Sigmoid colon (tissue), 4 donors: ENCODE results near the gene RNF141.

- PRO-cap = no peak
- RAMPAGE, long total RNA, 4 experiments = no peak in any of the 4 experiments
Measured at GRCh38 chr11:8942670-8942955, 203 bp downstream of the ASCL3 start.

- PRO-cap = no peak
- RAMPAGE, long total RNA, 4 experiments = no peak in any of the 4 experiments
Measured at GRCh38 chr11:9315104-9315679, 799 bp upstream of the TMEM41B start.

DNA sequence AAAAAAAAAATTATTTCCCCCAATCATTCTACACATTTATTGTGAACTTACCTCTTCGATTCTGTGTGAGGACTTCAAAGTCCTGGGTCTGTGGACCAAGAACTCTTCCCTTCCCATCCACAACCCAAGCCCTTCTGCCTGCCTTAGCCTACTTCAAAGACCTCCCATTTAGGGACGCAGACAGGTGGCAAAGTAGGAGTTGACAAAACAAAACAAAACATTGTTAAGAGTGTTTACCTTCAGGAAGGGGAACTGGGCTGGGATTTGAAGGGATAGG, 3.7 kb upstream of the WEE1 start:
- PRO-cap = no peak
- RAMPAGE, long total RNA, 4 experiments = no peak in any of the 4 experiments

- PRO-cap = no peak
- RAMPAGE, long total RNA, 4 experiments = no peak in any of the 4 experiments
Measured at GRCh38 chr11:9716346-9717292, 52.7 kb downstream of the SWAP70 start.

- PRO-cap = no peak
- RAMPAGE, long total RNA, 4 experiments = no peak in any of the 4 experiments
Measured at GRCh38 chr11:9736451-9736710, 72.5 kb downstream of the SWAP70 start.

- PRO-cap = no peak
- RAMPAGE, long total RNA, 4 experiments = no peak in any of the 4 experiments
Measured at GRCh38 chr11:9738962-9739523, 75.2 kb downstream of the SWAP70 start.

DNA sequence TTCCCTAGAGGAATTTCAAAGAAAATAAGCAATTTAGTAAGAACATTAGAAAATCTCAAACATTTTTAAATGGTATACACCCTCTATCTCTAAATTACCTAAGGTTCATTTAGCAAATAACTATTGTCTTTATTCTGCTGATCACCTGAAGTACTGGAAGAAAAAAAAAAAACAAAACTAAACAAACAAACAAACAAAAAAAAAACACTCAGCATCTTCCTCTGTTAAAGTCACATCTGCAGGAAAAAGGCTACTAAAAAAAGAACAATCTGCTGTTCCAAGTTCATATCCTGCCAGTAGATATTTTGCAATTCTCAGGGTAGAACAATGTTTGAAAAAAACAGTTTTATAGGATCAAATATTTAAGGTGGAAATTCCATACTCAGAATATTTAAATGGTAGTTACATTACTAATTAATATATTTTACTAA, 175.3 kb downstream of the SBF2 start:
- PRO-cap = no peak
- RAMPAGE, long total RNA, 4 experiments = no peak in any of the 4 experiments

DNA sequence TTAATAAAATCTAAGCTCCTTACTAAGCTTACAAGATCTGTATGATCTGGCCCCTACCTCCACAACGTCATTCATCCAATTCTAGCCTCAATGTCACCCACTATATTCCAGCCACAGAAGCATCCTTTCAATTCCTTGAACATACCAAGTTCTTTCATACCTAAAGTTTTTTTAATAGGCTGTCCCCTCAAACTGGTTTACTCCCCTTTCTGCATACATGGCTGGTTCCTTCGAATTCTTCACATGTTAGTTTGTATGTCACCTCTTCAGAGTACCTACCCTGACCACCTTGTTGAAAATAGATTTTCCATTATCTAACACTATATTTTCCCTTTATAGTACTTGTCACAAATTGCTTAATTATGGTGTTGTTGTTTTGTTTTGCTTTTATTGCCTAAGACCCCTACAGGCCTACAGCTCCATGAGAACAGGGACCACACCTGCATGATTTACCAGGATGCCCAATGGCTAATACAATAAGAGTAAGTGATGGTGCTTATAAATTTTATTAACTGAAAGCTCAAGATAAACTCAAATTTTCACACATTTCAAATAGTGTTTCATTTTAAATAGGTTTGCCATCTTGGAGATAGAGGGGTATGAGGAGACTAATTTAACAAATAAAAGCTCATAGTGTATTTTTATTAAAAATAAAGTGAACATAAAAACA, 69.4 kb downstream of the SBF2 start:
- PRO-cap = no peak
- RAMPAGE, long total RNA, 4 experiments = start-site peak on the minus strand in 1 of 4 experiments, centred at position 311 of the sequence, 7 reads per replicate

DNA sequence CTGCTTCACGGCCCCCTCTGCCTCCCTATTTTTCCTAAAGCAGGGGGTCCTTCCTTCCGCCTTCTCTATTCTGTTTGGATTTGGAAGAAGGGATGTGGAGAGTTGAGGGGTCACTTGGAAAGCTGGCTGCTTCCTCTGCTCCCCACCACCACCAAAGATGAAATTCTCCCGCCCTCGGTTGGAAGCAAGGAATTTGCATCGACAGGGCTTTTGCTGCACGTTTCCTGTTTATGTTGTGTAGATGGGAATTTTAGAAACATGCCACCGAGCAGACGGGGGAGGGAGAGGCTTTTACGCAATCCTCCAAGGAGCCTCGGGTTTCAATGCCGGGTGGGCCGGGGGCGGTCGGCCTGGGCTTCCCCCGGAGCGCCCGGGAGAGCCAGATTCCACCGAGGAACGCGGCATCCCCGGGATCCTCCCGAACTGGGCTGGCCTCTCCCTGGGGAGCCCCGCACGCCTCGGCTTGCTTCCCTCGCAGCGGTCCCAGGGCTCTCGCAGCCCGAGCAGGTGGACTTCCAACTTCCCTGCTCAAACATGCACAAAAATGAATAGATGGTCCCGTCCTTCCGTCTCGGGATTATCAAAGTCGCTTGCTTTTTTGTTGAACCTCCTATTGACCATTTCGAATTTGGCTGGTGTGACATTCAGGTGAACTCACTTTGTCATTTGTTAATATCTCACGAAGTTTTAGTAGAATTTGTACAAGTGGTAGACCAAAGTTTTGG, 564 bp upstream of the SBF2 start:
- PRO-cap = no peak
- RAMPAGE, long total RNA, 4 experiments = no peak in any of the 4 experiments

DNA sequence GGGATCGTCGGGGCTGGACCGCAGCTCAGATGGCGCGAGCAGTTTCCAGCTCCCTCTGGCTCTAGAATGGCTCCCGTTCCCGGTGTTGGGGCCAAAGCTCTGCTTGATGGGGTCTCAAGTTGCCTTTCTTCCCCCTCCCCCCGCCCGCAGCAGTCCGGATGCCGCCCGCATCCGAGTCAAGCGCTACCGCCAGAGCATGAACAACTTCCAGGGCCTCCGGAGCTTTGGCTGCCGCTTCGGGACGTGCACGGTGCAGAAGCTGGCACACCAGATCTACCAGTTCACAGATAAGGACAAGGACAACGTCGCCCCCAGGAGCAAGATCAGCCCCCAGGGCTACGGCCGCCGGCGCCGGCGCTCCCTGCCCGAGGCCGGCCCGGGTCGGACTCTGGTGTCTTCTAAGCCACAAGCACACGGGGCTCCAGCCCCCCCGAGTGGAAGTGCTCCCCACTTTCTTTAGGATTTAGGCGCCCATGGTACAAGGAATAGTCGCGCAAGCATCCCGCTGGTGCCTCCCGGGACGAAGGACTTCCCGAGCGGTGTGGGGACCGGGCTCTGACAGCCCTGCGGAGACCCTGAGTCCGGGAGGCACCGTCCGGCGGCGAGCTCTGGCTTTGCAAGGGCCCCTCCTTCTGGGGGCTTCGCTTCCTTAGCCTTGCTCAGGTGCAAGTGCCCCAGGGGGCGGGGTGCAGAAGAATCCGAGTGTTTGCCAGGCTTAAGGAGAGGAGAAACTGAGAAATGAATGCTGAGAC, 1.5 kb downstream of the ADM start:
- PRO-cap = no peak
- RAMPAGE, long total RNA, 4 experiments = no peak in any of the 4 experiments

DNA sequence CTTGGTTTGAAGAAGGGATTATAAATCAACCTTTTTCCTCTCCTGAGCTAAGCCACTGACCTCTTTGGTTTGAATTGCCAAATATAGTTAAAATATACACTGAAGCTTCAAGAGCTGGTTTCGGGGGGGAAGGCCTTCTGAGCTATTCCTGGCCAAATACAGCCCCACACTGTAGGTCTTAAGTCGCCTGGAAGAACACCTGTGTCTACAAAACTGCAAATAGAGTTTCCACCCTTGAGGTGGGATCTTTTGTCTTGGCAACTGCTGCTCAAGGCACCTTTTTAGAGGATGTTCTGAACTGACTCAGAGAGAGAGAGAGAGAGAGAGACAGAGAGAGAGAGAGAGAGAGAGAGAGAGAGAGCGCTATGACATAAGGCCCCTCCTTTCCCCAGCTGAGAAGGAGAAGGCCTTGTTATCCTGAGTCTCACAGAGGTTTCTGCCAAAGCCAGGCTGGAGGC, 5.5 kb downstream of the ADM start:
- PRO-cap = no peak
- RAMPAGE, long total RNA, 4 experiments = no peak in any of the 4 experiments

DNA sequence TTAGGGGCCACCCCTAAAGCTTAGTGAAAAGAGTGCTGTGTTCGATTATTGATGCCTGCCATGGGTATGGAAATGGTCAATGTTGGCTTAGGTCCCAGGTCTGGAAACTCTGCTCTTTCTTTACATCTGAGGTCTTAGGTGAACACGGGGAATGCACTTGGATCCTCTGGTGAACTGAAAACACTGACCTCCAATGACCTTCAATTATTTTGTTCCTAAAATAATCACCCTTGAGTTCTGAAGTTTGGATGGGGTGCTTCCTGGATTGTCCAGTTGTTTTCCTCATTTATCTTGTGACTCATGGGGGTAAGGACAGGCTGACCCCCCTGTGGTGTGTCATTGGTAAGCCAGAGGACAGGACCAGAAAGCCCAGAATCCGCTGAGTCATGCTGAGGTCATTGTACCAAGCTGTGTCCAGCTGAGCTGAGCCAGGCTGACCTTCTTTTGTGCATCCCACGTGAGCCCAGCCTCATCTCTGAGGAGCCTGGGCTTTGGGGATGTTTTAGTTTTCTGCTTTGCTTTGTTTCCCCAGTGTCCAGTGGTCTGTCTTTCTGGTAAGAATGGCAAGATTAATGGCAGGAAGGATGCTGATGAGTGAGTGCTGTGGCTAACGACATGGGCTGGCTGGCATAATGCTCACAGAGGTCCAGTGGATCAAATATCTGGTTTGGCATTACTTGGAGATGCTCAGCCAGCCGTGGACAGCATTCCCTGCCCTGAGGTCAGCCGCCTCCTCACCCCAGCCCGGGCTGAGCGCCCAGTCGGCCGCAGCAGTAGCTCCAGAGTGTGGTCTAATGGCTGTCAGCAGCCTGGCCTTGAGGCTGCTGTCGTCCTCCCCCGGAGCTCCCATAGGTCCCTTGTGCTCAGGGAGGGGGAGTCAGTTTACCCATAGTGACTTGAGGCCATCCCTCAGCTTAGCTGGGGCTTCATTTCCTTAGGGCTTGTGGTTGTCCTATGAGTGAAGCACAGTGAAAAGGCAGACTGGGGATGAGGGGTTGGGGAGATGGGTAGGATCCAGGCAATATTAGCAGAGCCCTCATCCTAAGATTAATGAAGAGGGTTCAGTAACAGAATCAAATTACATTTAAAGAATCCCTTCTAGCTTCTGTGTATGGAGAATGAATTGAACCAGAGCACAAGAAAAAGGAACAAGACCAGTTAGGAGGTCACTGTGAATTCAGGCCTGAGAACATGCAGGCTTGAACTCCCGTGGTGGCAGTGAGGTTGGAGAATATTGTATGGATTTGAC, 35.7 kb downstream of the AMPD3 start:
- PRO-cap = no peak
- RAMPAGE, long total RNA, 4 experiments = no peak in any of the 4 experiments

GRCh38 chr11:10540454-10541752, at the start of gene RNF141:
Gene RNF141, minus strand, starts transcription at chr11:10541187.
- PRO-cap = unidirectional peak, minus-strand start at chr11:10540733; unidirectional peak, minus-strand start at chr11:10540972; bidirectional peak, plus-strand start at chr11:10541349, minus-strand start at chr11:10541187
- RAMPAGE, long total RNA, 4 experiments = start-site peak on the minus strand in 4 of 4 experiments, at chr11:10541167-10541220 at its widest, 132 to 460 reads per replicate

DNA sequence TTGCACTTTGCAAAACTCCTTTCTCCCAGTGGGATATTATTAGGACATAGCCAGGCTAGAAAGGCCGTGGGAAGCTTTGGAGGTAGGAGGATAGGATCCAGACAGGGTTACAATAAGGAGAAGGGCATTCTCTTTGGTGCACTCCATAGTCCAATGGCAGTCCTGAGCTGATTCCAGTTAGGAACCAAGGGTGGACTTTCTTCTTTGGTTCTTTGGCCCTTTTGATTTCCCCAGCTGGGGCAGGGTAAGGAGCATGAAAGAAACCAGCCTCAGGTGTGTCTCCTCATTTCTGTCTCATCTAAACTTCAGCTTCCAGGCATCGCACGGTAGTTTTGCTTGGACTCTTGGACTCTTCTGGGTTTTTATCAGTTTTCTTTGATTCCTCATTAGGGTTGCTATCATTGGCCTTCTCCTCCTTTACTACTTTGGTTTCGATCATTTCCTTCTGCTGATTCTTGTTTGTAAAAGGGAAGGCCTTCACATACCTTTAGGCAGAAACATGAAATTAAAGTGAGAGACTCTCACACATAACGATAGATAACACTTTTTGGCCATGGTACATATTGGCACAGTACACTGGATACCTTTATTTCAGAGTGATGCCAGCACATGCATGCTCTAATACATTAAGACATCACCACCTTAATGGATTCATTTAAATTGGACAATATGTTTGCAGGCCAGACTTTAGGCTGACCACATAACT, 9.5 kb downstream of the LYVE1 start:
- PRO-cap = no peak
- RAMPAGE, long total RNA, 4 experiments = no peak in any of the 4 experiments

GRCh38 chr11:10603025-10603547, 34.6 kb upstream of the LYVE1 start:
- PRO-cap = no peak
- RAMPAGE, long total RNA, 4 experiments = start-site peak on the minus strand in 1 of 4 experiments, at chr11:10603146-10603152 at its widest, 54 reads per replicate

- PRO-cap = no peak
- RAMPAGE, long total RNA, 4 experiments = no peak in any of the 4 experiments
Measured at GRCh38 chr11:10669096-10669644, 24.4 kb downstream of the IRAG1 start.

DNA sequence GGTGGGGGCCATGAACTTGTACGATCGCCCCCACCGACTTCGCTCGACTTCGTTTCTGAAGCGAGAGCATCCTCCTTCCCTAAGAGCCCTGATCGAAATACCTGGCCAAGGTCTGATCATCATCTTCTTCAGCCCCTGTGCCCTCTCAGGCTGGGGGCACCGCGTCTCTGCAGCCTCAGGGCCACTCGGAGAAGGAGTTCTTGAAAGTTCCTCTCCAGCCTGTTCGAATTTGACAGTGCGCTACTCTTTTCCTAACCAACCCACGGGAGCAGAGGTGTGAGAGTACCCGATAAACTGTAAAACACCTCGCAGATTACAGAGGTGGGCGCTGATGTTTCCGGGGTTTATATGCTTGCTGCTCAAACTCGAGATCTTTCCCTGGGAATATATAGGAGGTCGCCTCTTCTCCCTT, 440 bp downstream of the CTR9 start:
- PRO-cap = no peak
- RAMPAGE, long total RNA, 4 experiments = no peak in any of the 4 experiments

DNA sequence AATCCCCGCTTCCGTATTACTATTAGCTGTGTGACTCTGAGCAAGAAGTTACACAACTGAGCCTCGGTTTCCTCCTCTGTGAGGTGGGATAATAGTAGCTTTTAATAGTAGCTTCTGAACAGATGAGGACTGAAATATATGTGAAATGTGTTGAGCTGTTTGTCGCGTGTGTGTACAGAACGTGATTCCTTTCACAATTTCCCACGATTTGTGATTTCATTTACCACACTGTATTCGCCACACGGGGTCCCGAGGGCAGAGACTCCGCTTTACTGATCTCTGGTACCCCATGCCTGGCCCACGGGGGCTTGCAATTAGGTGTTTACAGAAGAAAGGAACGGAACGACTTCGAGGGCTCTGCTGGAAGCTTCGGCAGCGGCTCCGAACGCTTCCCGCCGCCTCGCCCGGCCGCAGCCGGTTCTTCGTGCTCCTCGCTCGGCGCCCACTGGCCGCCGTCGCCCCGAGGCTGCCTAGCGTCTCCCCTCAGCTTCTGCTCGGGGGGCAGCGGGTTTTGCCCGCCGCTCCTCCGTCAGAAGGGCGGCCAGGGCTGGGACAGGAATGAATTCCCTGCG, 72.7 kb upstream of the ZBED5 start:
- PRO-cap = no peak
- RAMPAGE, long total RNA, 4 experiments = no peak in any of the 4 experiments

- PRO-cap = no peak
- RAMPAGE, long total RNA, 4 experiments = no peak in any of the 4 experiments
Measured at GRCh38 chr11:11239624-11240147, 113.4 kb downstream of the CSNK2A3 start.

- PRO-cap = no peak
- RAMPAGE, long total RNA, 4 experiments = no peak in any of the 4 experiments
Measured at GRCh38 chr11:11582025-11582824, 39.6 kb downstream of the GALNT18 start.